AG09309 (cell line): Measurements from ENCODE around the genes GANAB, LRRN4CL, RTN3 and SPINDOC.

DNA sequence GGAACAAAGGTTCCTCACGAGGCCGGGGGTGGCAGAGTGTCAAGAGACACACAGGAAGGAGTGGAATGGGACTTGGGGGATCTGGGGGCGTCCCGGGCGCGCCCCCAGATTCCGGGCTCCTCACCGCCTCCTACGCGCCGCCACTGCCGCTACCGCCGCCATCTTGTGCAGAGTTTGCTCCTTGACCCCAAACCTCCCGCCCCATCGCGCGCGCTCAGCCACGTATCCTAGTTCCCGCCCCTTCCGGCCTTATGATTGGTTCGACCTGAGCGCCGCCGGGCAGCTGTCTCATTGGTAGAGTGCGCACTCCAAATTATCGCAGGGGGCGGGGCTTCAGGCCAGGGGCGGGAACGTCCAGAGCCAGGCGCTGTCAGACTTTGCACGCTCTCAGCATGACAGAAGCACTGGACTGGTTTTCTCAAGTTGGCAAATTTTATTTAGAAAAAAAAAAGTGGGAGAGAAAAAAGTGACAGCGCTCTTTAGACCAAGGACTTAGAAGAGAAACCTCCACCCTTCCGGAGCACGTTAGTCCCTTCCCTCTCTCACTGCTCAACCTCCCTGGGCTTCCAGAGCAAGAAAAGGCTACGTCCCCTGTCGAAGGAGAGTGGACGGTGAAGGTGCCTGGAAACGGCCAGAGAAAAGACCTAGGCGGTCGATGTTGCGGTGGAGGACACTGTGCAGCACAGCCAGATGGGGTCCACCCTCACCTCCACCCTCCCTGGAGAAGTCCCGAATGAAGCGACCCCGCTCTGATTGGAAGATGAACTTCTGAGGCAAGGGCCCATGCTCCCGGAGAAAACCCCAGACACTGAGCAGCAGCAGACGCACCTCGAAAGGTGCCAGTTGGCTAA lies at the start of gene GANAB:
Gene GANAB (minus strand): TSS at position 176 of the 851 bp plus-strand sequence.
- RRBS = 15% methylated on average over 6 of the region's 49 CpGs

GRCh38 chr11:62689350-62690391 lies at the start of gene LRRN4CL:
Gene LRRN4CL (minus strand): TSS chr11:62689530.
- RRBS = no CpG with 5 or more reads among the region's 14 CpGs

DNA sequence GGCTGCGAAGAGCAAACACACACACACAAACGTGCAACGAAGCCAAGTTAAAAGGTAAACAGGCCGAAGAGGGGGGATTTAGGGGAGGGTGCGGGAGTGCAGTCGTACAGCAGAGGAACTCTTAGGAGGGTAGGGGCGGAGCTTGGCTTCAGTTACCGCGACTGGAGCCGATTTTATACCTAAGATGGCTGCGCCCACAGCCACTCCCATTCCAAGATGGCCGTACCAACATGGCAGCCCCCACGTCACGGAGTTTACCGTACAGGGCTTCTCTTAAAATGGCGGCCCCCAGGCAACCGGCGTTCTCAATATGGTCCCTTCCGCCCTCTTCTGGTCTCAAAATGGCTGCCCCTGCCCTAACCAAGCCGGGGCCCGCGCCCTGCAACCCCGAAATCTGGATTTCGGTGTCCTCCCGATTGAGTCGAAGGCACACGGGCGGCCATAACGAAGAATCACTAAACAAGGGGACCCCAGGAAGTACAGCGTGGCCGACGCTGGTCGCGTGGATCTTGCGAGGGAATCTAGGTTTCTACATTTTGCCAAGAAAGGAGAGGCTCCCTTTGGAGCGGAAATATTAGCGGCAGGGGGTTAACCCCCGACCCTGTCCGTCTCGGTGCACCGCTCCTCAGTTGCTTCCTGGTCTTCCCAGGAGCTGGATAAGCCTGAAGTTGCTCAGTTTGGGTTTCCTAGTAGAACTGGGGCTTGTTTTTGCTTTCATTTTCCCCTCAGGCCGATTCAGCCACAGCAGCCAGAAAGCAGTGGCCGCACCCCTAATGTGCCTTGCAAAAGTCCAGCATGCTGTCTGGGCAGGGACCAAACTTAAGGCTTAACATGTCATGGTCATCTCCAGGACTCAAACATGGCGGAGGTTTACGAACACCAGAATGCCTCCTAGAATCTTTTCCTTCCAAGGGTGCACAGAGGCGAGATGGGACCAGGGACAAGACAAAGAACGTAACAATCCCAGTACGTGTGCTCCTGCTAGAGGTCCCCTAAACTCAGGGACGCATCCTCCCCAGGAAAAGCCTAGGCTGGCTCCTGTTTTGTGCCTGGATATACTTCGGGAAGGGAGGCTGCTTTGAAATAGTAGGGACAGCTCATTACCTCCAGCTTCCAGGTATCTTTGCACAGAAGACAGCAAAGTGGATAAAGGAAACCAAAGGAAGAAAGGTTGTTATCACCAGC lies 2.3 kb downstream of the GNG3 start:
- RRBS = 5% methylated on average over 4 of the region's 50 CpGs

DNA sequence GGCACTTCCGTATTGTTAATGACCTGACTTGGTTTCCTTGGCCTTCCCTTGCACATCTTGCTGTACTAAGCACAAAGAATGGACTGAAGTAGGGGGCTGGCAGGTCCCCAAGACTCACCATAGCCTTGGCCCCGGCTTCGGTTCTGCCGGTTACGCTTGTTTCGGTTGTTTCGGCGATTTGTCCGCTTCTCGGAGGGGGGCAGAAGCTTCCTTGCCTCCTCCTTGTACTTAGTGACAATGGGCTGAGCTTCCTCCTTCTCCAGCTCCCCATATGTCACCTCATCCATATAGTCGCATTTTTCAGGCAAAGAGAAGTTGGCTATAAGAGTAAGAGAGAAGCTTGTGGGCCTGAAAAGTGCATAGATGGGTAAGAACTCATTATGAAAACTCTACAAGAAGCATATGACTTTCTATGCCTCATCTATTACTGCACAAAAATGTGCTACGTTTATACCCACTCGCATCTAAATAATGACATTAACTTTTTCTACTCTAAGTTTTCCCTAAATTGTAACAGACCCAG lies 9.5 kb downstream of the GNG3 start:
- RRBS = no CpG with 5 or more reads among the region's 13 CpGs

GRCh38 chr11:62752563-62753040 lies 1.4 kb downstream of the ZBTB3 start:
- RRBS = no CpG with 5 or more reads among the region's 1 CpG

DNA sequence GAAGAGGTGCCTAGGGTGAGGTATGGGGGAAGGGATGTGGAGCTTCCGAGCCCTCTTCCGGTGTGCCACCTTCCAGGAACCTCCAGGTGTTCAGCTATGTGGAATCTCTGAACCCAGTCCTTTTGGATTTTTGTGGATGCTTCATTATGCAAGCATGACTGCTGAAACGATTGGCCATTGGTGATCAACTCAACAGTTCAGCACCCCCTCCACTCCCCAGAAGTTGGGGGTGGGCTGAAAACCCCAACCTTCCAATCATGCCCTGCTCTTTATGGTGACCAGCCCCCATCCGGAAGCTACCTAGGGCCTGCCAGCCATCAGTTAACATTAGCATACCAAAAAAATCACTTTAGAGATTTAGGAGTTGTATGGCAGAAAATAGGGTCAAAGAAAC lies 3.5 kb upstream of the POLR2G start:
- RRBS = no CpG with 5 or more reads among the region's 4 CpGs

GRCh38 chr11:62832605-62833356 lies 930 bp upstream of the STX5 start:
- RRBS = no CpG with 5 or more reads among the region's 18 CpGs

DNA sequence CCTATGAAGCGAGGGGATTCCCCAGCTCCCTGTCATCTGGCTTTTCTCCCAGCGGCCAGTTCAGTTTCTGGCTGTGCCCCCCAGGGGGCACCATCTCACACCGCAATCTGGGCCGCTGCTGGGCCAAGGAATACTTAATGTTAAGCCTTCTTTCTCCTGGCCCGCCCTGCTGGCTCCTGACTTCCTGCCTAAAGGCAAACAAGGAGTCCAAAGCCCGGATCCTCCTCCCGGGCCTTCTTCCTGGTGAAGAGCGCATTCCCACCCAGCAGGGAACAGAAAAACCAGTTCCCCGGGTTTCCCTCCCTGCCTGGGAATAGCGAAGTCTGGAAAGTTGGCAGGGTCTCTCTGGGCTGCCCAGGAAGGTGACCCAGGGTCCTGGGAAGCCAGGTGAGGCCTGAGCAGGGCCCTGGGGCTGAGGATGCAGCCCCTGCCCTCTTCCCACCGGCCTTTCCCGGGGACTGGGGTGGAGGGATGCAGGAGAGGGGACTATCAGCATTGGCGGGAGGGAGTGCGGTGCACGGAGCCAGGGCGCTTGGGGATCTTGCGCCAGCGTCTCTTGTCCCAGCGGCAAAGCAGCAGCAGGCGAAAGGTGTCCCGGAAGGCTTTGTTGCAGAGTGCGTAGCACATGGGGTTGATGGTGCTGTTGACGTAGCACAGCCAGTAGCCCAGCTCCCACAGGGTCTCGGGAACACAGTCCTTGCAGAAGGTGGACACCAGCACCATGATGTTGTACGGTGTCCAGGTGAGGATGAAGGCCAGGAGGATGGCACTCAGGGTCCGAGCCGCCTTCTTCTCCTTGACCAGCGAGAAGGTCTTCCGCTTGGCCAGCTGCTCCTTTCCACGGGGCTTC lies 11.7 kb downstream of the CHRM1 start:
- RRBS = 44% methylated on average over 3 of the region's 30 CpGs

GRCh38 chr11:63001088-63001336 lies 14.6 kb downstream of the SLC22A8 start:
- RRBS = no CpG with 5 or more reads among the region's 2 CpGs

DNA sequence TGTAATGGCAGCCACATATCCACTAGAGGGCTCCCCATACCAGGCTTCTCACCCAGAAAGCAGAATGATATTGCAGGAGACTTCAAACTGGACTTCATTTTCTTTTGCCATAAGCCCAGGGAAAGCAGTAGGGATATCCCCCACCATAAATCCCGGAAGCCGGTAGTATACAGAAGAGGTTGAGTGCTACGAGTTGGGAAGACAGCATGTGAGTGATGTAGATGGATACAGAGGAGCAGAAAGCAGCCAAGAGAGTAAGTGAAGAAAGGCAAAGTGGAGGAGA lies 12.1 kb downstream of the PLAAT5 start:
- RRBS = no CpG with 5 or more reads among the region's 3 CpGs

DNA sequence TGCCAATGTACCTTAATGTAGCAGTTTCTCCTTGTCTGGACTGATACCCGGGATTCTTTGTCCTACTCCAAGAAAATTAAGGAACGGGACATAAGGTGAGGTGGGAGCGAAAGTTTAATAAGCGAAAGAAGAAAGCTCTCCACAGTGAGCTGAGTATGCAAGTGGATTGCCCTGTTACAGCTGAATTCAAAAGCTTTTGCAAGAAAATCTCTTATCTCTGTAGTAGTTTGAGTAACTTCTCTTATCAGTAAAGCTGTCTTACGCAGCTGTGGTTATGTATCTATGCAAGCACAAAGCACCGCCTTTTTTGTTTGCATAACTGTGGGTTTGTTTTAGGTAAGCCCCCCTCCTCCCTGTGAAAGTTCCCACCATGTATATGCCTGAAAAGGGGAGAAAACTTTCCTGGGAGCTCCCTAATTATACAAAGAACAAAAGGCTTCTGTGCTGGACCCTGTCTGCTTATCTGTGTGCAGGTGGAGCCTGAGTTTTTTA lies 672 bp upstream of the PLAAT5 start:
- RRBS = no CpG with 5 or more reads among the region's 6 CpGs

GRCh38 chr11:63550904-63551280 lies 12.3 kb downstream of the PLAAT2 start:
- RRBS = no CpG with 5 or more reads among the region's 9 CpGs

DNA sequence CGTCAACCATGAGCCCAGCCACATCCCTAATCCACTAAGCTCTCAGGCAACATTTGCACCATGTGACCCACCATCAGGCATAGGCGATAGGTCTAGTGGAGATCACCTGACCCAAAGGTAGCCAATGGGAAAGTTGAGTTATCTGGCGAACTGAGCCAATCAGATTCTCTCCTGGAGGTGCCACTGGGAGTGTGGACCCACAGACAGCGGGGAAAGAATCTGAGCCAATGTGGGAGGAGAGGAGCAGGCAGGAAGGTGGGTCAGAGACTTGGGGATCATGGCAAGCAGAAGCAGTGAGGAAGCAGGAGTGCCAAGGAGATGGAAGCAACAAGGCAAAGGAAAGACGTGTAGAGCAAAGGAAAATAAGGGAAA lies 10.8 kb upstream of the PLAAT2 start:
- RRBS = no CpG with 5 or more reads among the region's 5 CpGs

DNA sequence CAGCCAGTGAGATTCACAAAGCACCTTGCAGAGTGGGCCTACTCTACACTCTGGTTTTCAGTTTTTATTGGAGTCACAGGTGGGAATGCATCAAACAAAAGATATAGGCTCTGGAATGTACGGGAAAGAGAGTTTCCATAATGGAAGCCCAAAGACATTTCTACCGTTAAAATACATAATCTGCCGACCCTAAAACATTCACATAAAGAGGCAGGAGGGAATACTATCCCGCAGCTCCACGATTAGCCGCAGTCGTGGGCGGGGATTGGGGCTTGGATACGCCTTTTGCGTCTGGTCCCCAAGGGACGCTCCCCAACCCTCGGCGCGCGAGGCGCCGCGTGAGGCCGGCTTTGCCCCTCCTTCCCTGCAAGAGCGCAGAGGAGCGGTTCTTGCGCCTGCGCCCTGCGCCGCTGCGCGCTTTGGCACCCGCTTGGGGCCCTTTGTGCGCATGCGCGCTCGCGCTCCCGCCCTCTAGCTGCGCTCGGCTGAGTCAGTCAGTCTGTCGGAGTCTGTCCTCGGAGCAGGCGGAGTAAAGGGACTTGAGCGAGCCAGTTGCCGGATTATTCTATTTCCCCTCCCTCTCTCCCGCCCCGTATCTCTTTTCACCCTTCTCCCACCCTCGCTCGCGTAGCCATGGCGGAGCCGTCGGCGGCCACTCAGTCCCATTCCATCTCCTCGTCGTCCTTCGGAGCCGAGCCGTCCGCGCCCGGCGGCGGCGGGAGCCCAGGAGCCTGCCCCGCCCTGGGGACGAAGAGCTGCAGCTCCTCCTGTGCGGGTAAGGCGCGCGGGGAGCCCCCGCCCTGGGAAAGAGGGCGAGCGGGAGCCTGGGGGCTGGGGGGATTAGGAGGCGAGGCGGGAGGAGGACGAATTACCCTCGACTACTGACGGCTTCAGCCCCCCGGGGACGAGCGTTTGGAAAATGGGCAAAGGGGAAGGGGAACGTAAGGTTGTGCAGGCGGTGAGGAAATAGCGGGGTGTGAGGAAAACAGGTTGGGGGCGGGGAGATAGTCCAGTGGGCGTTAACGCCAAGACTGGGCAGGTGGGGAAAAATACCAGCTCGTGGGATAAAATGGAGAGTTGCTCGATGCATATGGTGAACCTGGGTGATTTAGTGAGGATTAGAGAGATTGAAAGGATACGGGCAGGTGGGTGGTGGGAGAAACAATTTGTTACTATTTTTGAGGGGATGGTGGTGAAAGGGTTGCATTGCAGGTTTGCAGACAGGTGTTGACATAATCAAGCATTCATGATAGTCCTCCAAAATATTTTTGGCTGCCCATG lies at the start of gene RTN3:
Gene RTN3 (plus strand): TSS at position 497 of the 1,281 bp plus-strand sequence.
- RRBS = no CpG with 5 or more reads among the region's 87 CpGs

- RRBS = 67% methylated on average over 5 of the region's 18 CpGs
Observed at GRCh38 chr11:63762446-63762691, 6.2 kb downstream of the ZFTA start.

GRCh38 chr11:63805924-63806469 lies 7.3 kb upstream of the SPINDOC start:
- RRBS = no CpG with 5 or more reads among the region's 10 CpGs

GRCh38 chr11:63813084-63813924 lies at the start of gene SPINDOC:
Gene SPINDOC (plus strand): TSS chr11:63813456.
- RRBS = 1% methylated on average over 29 of the region's 104 CpGs

DNA sequence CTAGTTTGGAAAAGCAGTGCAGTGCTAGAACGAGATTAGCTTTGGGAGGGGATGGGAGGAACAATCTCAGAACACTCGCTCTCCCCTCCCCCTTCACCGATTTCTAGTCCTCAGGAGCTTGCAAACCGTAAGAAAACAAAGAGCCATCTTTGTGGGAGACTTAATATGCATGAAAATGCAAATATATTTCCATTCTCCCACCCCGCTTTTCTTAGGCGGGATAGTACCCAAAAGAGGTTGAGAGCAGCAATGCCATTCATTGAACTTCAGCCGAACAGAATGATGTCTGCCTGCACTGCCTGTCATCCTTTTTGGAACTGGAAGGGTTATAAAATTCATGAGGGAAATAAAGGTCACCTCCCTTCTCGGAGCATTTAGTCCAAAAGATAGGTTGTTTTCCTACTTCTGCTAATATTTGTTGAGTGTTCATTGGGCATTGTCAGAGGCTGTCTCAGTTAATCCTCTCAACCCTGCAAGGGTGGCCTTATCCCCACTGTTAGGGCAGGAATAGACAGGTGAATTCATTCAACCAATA lies 1.2 kb downstream of the SPINDOC start:
- RRBS = no CpG with 5 or more reads among the region's 8 CpGs

DNA sequence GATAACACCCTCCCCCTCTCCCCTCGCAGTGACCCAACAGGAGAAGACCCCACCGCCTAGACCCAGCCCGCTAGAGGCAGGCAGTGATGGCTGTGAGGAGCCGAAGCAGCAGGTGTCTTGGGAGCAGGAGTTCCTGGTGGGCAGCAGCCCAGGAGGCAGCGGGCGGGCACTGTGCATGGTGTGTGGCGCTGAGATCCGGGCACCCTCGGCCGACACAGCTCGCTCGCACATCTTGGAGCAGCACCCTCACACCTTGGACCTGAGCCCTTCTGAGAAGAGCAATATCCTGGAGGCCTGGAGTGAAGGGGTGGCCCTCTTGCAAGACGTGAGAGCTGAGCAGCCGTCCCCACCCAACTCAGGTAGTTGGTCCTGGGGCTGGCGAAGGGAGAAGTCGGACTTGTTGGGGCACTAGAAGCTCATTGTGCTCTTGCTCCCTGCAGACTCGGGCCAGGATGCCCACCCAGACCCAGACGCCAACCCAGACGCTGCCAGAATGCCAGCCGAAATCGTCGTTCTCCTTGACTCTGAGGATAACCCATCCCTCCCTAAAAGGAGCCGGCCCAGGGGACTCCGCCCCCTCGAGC lies 4.6 kb downstream of the SPINDOC start:
- RRBS = no CpG with 5 or more reads among the region's 25 CpGs

GRCh38 chr11:63821579-63821927 lies 8.3 kb downstream of the SPINDOC start:
- RRBS = no CpG with 5 or more reads among the region's 4 CpGs